Neutrophil (primary cell): ENCODE data around the genes PDLIM7 and HNRNPAB.

- PRO-cap: no peak
Measured at GRCh38 chr5:177412127-177413027, 3.0 kb upstream of the F12 start.

DNA sequence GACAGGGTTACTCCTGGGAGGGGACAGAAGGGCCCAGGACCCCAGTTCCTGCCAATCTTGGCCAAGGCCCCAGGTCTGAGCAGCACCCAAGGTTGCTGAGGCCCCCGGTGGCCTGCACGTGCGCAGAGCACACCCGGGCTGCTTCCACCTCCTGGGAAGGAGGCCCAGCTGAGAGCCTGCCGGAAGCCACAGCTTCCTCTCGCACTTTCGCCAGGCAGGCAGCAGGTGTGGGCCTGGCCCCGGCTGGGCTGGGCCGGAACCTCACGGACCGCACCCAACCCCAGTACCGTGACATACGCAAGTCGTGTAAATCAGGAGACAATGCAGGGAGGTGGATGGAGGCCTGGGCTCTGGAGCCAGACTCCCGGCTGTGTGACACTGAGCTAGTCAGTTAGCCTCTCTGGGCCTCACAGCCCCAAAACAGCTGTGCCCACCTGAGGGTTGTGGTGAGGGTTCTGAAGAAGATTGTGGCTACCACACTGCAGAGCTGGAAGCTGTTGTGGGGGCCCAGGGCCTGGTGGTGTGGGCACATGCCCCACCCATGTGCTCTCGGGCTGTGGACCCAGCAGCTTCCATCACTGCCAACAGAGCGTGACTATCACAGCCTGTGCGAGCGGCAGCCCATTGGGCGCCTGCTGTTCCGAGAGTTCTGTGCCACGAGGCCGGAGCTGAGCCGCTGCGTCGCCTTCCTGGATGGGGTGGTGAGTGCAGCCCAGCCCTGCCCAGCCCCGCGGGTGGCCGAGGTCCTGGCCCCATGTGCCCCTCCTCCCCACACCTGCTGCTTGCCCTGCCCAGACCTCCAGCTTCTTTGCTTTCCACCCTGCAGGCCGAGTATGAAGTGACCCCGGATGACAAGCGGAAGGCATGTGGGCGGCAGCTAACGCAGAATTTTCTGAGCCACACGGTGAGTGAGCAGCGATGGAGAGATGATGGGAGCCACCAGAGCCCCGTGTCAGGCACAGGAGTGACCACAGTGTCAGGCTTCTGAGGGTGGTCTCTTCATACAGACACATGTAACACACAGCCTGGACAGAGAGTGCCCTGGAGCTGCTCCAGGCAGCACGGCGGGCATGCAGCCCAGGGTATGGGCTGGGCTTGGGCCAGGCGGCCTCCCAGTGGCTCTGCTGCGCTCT, 5.3 kb downstream of the GRK6 start:
- PRO-cap: bidirectional peak, plus-strand start at position 314 of the sequence, minus-strand start at position 140 of the sequence

GRCh38 chr5:177435135-177435661, 8.7 kb downstream of the GRK6 start:
- PRO-cap: no peak

DNA sequence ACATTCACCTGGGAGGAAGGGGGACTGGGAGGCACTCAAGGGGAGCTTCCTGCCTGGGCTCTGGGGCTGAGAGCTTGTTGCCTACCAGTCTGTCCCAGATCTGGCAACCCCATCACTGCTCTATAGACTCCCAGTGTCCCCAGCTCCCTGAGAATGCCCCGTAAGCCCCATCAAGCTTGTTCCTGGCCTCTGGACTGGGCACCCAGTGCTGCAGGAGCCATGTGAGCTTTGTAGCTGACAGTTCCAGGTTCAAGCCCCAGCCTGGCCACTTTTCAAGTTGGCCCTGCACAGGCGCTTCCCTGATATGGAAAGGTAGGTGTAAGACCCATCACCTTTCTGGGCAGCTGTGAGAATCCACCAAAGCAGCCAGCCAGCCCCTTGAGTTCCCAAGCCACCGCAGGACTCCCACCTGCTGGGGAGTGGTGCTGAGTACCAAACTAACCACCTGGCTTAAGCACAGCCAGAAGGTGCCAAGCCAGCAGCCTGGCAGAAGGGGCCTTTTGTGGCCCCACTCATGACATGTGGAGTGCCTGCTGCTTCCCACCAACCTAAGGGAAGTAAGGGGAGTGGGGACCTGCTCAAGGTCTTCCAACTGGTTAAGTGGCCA, 3.0 kb upstream of the PRR7 start:
- PRO-cap: no peak

DNA sequence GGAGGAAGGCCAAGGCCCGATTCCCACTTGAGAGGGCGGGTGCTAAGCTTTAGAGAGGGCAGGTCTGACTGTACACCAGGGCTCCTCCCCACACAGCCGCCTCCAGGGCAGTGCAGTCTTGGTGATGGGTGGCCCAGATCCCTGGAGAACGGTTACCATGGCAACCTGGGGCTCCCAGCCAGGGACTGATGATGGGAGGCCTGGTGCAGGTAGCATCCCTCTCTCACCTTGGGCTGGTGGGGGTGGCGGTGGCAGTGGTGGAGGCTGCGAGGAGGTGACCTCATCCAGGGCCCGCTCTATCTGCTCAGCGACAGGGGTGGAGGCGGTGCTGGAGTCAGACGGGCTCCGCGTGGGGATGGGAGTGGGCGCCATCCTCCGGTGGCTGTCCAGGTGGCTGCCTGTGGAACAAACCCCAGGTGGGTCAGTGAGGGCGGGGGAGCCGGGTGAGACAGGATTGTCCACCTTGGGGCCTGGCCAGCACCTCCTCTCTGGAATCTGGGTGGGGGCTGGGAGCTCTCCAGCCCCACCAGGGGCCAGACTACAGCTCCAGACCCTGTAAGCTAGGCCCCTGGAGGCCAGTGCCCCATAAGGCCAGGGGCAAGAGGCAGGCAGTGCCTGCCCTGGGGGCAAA, 12.4 kb downstream of the PRR7 start:
- PRO-cap: no peak

DNA sequence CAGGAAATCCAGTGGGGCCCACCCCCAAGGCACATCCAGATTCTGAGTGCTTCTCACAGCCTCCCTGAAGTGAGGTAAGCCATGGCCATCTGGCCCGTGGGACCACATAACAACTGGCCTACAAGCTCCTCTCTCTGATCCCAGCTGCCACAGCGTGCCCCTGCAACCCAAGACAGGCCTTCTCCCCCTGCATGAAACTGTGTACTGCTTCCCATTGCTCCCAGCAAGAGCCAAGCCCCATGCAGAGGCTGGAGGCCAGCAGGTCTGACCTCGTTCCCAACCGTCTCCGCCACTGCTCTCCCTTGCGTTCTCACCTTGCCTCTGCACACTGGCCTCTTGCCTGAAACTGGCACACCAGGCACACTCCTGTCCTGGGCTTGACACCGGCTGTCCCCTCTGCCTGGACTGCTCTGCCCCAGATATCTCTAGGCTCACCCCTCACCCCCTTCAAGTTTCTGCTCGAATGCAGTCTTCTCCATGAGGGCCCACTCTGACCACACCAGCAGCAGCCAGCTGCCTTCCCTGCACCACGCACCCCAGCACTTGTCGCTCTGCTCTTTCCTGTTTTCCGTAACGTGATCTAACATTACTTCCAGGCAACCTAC, 11.2 kb upstream of the DBN1 start:
- PRO-cap: no peak

GRCh38 chr5:177494180-177495321, 2.9 kb downstream of the PDLIM7 start:
- PRO-cap: bidirectional peak, plus-strand start at chr5:177494614, minus-strand start at chr5:177494356

DNA sequence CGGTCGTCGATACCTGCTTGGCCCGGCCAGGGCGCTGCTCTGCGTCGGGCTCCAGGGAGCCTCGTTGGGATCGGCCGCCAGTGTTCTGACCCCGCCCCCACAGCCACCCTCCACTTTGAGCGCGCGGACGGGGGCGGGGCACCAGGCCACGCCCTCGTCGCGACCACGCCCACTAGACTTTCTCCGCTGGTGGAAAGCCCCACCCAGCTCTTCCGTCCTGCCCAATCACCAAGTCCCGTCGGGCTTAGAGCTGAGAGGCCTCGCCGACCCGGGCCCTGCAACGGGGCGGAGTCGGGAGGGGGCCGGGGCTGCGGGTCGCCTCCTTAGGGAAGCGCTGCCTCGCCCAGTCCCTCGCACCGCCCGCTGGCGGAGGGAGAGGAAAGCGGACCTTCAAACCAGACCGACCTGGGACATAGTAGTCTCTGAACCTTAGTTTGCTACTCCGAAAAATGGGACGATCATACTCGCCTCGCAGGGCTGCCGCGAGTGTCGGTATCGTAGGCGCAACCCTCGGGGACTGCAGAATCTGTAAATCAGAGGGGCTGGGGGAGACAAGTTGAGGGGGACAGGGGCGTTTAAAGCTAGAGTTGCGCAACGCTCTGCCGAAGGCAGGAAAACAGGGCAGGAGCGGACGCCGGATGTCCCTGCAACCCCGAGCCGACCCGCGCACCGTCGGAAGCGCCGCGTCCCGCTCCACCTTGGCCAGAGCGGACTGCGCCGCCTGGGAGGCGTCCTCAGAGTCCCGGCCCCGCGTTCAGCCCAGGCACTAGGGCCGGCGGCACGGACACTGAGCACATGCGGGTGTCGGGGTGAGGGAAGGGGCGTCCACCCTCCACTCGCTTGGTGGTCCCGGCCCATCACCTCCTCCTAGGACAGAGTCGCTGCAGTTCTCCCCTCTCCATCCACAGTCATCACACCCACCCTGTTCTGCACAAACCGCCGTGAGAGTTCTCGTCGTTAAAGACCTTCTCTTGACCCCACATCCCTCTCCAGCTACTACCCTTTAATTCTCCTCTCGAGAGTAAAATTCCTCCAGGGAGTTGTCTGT, at the start of gene PDLIM7:
Gene PDLIM7 (minus strand): TSS at position 90 of the 1,048 bp plus-strand sequence.
- PRO-cap: bidirectional peak, plus-strand start at position 288 of the sequence, minus-strand start at position 87 of the sequence; unidirectional peak, plus-strand start at position 398 of the sequence

DNA sequence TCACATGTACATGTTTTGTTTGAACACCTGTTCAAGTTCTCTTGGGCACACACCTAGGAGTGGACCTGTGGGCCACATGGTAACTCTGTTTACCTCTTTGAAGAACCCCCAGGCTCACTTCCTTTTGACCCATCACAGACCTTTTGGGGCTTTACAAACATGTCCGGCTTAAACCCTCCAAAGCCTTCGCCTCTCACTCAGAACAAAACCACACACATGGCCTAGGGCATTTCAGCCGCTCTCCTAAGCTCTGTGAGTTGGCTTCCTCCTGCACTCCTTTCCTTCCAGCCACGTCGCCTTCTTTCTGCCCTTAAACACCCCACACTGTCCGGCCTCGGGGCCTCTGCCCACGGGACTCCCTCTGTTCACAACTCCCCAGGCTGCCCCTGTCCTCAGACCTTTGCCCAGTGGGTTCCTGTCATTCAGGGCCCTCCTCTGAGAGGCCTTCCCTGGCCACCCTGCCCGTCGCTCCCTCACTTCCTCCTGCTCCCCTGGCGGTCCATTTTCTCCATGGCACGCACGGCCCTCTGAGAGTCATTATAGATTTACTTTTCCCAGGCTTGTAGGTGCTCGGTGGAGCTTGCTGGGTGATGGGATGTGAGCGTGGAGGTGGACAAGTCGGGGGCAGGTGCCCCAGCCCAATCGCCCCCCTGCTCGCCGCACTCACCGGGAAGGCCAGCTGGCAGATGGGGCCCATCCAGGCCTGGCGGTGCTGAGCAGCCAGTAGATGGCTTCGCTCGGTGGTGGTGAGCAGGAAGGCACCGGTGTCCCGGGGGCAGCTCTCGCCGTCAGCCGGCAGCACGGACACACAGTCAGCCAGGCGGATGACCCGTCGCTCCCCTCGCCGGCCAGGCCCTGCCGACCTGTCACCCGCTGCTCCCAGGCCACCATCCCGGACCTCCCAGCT, 1.8 kb downstream of the DOK3 start:
- PRO-cap: bidirectional peak, plus-strand start at position 565 of the sequence, minus-strand start at position 298 of the sequence

DNA sequence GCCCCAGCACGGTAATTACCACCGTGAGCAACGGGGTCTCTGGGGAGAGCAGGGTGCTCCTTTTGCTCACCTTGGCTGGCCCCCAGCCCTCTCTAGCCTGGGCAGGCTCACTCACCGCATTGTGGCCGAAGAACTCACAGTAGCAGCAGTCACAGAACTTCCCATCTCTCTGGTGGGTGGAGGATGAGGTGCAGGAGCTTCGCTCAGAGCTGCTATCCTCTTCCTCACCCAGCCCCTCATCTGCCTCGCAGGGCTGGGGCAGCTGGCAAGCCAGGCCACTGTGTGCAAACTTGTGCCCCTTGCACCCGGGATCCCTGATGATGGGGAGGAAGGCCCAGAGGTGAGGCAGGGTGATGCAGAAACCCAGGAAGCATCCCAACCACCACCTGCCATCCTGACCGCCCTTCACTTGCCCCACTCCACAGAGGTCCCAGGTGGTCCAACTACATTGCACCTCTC, 15.6 kb upstream of the DDX41 start:
- PRO-cap: no peak

- PRO-cap: no peak
Measured at GRCh38 chr5:177604827-177605502, 5.0 kb downstream of the B4GALT7 start.

DNA sequence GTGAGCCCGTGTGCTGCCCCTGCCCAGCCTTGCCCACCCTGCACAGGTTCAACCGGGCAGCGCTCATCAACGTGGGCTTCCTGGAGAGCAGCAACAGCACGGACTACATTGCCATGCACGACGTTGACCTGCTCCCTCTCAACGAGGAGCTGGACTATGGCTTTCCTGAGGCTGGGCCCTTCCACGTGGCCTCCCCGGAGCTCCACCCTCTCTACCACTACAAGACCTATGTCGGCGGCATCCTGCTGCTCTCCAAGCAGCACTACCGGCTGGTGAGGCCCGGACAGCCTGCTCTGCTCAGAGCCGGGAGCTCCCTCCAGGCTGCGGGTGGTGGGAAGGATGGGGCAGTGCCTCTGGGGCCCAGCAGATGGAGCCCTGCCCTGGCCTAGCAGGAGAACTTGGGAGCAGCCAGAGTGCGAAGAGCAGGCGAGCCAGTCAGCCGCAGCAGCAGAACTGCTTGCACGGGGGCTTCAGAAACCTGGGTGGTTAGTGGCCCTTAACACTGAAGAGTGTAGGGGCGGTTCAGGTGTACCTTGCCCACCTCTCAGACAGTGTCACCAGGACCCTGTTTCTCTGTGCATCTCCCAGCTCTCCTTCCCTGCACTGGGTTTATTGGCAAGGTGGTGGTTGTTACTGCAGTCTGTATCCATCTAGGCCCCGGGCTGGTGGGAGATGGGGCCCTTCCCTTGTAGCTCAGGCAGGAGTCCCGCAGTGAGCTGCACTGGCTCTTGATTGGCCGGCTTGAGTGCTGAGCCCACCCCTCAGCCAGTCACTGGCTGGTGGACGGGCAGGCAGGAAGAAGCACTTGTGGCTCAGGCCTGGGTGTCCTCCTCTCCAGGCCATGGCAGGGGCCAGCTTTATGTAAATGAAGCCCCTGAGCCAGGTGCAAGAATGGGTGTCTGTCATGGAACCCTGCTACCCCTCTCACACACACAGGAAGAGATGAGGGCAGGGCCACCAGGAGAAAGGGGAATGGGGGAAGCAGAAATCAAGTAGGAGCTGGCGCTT, 7.6 kb downstream of the B4GALT7 start:
- PRO-cap: no peak

GRCh38 chr5:177617637-177618502, 17.9 kb downstream of the B4GALT7 start:
- PRO-cap: no peak

GRCh38 chr5:177782638-177783416, 182.9 kb downstream of the B4GALT7 start:
- PRO-cap: no peak

DNA sequence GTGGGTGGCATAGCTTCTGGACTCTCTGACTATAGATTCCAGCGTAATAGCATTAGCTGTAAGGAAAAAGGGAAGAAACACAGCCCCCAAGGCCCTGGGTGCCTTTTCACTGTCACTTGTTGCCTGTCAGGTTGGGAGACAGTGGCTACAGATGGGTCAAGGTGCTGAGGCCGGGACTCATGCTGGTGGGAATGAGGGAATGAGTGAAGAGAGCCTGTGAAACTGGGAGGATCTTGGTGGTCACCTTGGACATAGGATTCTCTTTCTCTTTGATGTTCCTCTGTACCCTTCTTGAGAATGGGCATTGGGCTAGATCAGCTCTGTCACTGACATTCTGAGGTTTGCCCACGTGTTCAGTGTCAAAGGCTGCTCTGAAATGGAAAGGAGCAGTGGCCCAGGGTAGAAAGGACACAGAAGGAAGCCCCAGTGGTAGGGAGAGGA, 5.6 kb downstream of the RMND5B start:
- PRO-cap: no peak

DNA sequence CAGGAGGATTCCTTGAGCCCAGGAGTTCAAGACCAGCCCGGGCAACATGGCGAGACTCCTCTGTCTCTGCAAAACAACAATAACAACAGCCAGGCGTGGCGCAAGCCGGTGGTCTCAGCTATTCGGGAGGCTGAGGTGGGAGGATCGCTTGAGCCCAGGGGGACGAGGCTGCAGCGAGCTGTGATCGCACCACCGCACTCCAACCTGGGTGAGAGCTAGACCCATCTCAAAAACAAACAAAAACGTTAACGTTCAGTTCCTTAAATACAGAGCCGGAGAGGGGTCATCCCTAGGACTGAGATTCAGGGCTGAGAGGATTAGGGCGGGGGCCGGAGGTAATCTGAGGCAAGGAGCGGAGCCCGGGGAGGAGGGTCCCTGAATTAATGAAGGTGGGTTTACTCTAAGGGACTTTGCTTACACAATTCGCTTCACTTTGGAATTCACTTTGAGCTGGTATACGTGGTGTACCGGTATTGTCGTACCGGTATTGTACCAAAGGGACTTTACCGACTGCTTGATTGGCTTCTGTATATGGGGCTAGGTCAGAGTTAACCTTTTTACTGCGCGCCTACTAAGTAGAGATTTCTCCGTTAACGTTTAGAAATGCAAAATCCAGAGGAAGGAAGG, 715 bp downstream of the NHP2 start:
- PRO-cap: no peak

DNA sequence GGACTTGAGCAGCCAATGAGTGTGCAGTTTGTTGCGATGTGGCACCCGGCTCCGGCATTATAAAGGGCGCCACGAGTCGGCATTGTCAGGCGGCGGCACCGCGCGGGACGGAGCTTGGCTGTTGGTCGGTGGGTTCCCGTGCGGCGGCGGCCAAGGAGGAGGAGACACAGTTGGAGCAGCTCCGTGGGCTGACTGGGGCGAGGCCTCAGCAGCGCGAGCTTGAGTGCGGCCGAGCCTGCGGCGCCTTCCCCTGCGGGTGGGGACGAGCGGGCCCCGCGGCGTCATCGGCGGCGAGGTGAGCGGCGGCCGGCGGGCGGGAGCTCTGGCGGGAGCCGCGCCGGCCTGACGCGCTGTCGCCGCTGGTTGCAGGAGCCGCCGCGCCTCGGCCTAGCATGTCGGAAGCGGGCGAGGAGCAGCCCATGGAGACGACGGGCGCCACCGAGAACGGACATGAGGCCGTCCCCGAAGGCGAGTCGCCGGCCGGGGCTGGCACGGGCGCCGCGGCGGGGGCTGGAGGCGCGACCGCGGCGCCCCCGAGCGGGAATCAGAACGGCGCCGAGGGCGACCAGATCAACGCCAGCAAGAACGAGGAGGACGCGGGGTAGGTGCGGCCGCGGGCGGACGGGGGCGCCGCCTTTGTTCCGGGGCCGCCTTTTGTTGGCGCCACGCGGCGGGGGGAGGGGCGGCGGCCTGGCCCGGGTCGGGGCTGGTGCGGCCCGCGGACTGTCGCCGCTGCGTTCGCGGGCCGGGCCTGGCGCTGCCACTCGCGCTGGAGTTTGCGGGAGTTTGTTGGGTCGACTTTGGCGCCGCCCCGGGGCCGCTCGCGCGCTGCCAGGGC, at the start of gene HNRNPAB:
Gene HNRNPAB (plus strand): TSS at position 88 of the 838 bp plus-strand sequence.
- PRO-cap: bidirectional peak, plus-strand start at position 88 of the sequence, minus-strand start outside the sequence

- PRO-cap: no peak
Measured at GRCh38 chr5:178206232-178206984, 2.1 kb downstream of the HNRNPAB start.

GRCh38 chr5:178336694-178337455, 104.3 kb upstream of the PHYKPL start:
- PRO-cap: no peak

DNA sequence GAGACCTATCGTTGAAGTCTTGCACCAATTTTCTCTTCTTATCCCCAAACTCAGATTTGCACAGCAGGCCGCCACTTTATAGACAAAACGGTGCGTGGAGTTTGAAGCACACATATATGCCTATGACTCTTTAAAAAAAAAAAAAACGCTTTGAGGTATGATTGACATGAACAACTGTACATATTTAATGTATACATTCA, 101.7 kb downstream of the COL23A1 start:
- PRO-cap: no peak